Right atrium auricular region (tissue), 2 donors: ENCODE results near the gene POGLUT1.

DNA sequence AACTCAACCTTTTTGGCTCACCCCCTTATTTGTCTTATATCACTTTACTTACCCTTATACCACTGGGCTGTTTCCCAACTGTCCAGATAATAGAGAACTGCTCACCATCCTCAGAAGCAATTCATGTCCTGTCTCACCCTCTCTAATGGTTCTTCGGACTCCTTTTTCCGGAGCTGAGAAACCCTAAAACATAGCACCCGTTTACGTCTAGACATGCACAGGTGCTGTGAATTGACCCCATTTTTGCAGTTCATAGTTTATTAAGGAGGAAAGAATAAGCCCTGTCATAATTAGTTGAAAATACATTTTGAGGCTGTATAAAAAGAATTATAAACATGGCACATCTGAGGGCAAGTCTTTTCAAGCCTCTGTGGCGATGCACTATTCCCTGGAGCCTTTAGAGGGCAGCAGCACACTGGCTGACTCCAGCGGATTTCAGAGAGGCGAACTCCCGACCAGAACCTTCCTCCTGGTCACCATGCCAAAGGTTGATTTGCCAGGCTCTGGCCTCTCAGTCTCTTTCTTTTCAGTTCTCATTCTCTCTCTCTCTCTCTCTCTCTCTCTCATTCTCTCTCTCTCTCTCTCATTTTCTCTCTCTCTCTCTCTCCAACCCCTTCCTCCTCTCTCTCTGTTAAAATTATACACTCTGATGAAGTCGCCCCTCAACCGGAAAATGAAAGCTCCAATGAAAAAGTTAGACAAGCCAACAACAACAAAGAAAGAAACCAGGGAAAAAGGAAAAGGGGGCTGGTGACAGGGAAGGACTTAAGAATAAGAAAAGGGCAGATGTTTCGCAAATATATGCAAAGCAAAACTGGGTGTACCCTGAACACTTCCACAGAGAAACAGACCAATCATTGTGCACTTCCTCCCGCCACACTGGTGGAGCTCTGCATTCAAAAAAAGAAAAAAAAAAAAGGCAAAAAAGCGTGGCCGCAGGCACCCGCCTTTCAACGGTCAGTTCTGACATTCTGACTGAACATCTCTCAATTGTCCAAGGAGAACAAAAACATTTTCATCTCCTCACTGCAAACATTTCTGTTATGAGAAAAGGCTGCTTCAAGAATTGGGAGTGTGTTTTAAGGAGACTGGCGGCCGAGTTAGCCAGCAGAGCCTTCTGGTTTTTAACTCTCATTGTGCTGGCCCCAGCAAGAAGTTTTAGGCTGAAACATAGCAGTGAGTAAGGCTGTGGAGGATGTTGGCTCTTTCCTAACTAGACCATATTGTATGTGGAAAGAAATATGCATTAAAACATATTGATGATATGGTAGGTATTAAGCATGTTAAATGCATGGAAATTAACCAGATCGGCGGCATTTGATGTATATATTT, 90.2 kb downstream of the TIGIT start:
- PRO-cap, result unidirectional peak, minus-strand start at position 773 of the sequence
- RAMPAGE, long total RNA, 2 experiments, result no peak in any of the 2 experiments

GRCh38 chr3:114412266-114412978, 118.6 kb downstream of the TIGIT start:
- PRO-cap, result bidirectional peak, plus-strand start at chr3:114412650, minus-strand start at chr3:114412496
- RAMPAGE, long total RNA, 2 experiments, result no peak in any of the 2 experiments

GRCh38 chr3:114611992-114612441, 318.2 kb downstream of the TIGIT start:
- PRO-cap, result no peak
- RAMPAGE, long total RNA, 2 experiments, result no peak in any of the 2 experiments

GRCh38 chr3:114709002-114709568, 415.3 kb downstream of the TIGIT start:
- PRO-cap, result no peak
- RAMPAGE, long total RNA, 2 experiments, result no peak in any of the 2 experiments

- PRO-cap, result no peak
- RAMPAGE, long total RNA, 2 experiments, result no peak in any of the 2 experiments
Observed at GRCh38 chr3:114781917-114782434, 365.1 kb downstream of the ZBTB20 start.

- PRO-cap, result no peak
- RAMPAGE, long total RNA, 2 experiments, result no peak in any of the 2 experiments
Observed at GRCh38 chr3:114900517-114901299, 246.4 kb downstream of the ZBTB20 start.

DNA sequence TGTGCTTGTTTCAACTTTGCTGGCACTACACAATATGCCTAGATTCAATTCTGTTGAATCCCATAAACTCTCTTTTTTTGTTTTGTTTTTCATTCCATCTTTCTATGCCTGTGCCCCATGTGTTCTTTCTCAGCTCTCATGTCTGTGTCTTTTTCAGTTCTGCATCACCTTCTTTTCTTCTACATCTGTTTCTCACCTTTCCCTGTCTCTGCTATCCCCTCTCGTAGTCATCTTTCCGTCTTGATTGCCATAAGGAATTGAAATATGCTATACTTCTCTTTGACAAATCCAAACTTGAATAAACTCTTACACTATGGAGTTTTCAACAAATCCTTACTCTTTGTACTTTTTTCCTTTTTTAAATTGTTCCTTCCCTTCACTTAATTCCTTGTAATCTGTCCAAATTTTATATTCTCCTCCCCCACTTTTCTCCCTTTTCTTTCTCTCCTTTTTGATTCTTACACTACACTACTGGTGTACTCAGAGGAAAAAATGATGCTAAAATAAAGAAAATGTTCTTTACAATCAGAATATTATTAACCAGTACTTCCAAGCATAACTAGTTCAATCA, 123.7 kb downstream of the ZBTB20 start:
- PRO-cap, result no peak
- RAMPAGE, long total RNA, 2 experiments, result no peak in any of the 2 experiments

GRCh38 chr3:115066070-115066848, 80.8 kb downstream of the ZBTB20 start:
- PRO-cap, result no peak
- RAMPAGE, long total RNA, 2 experiments, result no peak in any of the 2 experiments

DNA sequence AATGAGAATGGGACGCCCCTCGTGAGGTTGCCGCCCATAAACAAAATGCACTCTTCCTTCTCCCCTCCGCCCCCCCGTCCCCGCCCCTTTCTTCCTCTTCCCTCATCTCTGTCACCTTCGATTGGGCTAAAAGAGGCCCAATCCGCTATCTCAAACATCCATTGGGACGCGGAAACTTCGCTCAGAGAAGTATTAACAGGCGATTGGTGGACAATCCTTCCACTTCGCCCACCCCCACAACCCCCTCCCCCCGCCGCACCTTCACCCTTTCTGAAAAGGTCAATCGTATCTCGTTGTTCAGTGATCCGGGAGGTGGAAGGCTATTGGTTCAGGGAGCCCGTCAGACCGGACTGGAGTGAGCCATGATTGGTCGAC, 274 bp upstream of the ZBTB20 start:
- PRO-cap, result no peak
- RAMPAGE, long total RNA, 2 experiments, result no peak in any of the 2 experiments

- PRO-cap, result no peak
- RAMPAGE, long total RNA, 2 experiments, result no peak in any of the 2 experiments
Observed at GRCh38 chr3:115168719-115168952, 21.5 kb upstream of the ZBTB20 start.

DNA sequence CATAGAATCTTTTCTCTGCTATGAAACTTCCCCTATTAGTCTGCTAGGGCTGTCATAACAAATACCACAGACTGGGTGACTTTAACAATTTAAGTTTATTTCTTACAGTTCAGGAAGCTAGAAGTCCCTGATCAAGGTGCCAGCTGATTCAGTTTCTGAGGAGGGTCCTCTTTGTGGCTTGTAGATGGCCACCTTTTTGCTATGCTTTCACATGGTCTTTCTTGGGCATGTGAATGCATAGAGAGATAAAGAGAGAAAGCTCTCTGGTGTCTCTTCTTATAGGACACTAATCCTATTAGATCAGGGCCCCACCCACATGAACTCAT, 430.1 kb upstream of the LSAMP start:
- PRO-cap, result unidirectional peak, plus-strand start at position 212 of the sequence
- RAMPAGE, long total RNA, 2 experiments, result no peak in any of the 2 experiments

DNA sequence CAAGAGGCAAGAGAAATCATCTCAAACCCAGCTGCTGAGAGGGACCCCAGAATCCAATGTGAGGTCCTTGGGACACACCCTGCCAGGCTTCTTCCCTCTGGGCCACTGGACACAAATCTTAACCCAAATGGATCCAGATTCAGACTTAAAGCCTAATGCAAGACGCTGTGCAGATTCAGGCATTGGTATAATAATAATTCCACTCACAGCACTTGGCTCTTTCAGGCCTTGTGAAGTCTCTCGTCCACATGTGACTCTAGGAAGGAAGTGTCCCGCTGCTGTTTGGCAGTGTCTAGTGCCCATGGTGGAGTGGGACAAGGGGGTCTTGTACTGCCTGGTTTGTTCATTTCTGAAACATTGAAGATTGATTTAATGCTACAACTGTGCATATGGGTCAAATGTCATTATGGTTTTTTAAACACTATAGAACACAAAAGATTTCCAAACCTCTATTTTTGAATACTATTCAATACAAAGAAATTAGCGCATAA, 14.3 kb upstream of the ARHGAP31 start:
- PRO-cap, result unidirectional peak, minus-strand start at position 195 of the sequence
- RAMPAGE, long total RNA, 2 experiments, result no peak in any of the 2 experiments

DNA sequence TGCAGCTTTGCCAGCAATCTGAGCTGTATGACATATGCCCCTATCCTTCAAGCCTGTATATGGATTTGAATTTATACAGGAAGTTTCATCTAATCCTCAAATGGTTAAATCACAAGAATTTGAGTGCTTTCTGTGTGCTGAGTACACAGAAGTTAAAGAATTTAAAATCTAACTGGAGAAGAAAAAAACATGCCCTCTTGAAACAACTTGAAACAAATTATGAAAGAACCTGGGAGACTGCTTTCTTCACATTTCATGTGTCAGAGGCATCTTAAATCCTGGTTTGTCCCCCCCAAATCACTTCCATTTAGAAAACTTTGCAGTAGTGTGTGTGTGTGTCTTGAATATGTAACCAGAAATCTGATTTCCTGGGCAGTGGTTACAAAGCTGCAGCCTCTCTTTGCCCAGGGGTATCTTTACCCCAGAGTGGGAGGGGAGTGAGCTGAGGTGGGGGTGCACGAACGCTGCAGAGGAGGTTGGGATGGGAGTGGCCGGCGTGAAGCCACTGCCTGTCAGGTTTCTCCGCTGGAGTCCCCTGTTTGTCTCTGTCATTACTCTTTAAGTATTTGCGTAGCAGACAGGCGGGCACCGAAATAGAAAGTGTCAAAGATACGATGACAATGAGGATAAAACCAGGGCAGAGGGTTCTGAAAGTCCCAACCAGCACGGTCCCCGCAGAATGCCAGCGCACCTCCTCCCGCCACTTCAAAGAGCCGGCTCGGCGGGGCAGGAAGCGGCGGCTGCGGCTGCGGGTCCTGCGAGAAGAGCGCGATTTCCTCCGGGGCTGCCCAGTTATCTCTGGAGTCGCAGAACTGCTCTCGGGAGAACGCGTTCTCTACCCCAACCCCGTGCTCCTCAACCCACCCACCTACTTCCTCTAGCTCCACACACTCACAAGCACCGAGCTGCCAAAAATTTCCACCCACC, 541 bp upstream of the ARHGAP31 start:
- PRO-cap, result bidirectional peak, plus-strand start at position 640 of the sequence, minus-strand start at position 533 of the sequence; bidirectional peak, plus-strand start at position 708 of the sequence, minus-strand start at position 857 of the sequence
- RAMPAGE, long total RNA, 2 experiments, result start-site peak on the plus strand in 1 of 2 experiments, centred at position 689 of the sequence, 44 reads per replicate

DNA sequence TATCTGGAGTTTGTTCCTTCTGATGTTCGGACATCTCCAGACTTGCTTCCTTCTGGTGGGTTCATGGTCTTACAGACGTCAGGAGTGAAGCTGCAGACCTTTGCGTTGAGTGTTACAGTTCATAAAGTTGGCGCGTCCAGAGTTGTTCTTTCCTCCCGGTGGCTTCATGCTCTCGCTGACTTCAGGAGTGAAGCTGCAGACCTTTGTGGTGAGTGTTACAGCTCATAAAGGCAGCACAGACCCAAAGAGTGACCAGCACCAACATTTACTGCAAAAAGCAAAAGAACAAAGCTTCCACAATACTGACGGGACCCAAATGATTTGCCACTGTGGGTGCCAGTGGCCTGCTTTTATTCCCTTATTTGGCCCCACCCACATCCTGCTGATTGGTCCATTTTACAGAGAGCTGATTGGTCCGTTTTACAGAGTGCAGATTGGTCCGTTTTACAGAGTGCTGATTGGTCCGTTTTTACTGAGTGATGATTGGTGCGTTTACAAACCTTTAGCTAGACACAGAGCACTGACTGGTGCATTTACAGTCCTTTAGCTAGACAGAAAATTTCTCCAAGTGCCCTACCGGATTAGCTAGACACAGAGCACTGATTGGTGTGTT, 43.1 kb downstream of the ARHGAP31 start:
- PRO-cap, result no peak
- RAMPAGE, long total RNA, 2 experiments, result no peak in any of the 2 experiments

GRCh38 chr3:119439791-119440470, 23.5 kb downstream of the TMEM39A start:
- PRO-cap, result no peak
- RAMPAGE, long total RNA, 2 experiments, result no peak in any of the 2 experiments

DNA sequence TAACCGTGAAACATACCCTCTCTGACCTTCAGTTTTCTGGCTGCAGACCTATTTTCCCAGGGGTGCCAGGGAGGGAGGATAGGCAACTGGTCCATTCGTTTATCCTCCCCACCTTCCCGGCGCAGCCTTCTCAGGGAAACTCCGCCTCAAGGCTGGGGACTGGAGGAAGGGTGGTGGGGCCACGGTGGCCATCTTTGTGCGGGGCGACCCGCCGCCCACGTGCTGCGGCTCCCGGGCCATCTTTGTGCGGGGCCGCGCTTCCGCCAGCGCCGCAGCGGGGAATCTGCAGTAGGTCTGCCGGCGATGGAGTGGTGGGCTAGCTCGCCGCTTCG, at the start of gene POGLUT1:
POGLUT1 (plus strand) TSS at position 245 of the 332 bp plus-strand sequence.
- PRO-cap, result bidirectional peak, plus-strand start at position 266 of the sequence, minus-strand start at position 118 of the sequence
- RAMPAGE, long total RNA, 2 experiments, result start-site peak on the plus strand in 2 of 2 experiments, centred at positions 268 to 279 of the sequence, 58 to 289 reads per replicate

DNA sequence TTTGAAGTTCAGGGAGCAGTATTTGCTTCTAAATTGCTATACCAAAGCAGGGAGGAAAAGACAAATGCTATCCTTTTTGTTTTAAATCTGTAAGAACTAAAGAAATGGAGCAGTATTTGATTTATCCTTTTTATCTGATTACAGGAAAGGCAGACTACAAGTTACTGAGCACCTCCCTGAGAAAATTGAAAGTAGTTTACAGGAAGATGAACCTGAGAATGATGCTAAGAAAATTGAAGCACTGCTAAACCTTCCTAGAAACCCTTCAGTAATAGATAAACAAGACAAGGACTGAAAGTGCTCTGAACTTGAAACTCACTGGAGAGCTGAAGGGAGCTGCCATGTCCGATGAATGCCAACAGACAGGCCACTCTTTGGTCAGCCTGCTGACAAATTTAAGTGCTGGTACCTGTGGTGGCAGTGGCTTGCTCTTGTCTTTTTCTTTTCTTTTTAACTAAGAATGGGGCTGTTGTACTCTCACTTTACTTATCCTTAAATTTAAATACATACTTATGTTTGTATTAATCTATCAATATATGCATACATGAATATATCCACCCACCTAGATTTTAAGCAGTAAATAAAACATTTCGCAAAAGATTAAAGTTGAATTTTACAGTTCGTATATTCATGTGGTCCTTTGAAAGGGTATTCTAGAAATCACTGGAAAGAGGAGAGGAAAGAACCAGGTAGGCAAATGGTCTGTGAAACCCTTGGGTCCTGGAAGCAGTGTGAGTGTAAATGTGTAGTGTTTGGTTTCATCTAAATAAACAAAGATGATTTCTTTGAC, 25.3 kb downstream of the TIMMDC1 start:
- PRO-cap, result no peak
- RAMPAGE, long total RNA, 2 experiments, result no peak in any of the 2 experiments

DNA sequence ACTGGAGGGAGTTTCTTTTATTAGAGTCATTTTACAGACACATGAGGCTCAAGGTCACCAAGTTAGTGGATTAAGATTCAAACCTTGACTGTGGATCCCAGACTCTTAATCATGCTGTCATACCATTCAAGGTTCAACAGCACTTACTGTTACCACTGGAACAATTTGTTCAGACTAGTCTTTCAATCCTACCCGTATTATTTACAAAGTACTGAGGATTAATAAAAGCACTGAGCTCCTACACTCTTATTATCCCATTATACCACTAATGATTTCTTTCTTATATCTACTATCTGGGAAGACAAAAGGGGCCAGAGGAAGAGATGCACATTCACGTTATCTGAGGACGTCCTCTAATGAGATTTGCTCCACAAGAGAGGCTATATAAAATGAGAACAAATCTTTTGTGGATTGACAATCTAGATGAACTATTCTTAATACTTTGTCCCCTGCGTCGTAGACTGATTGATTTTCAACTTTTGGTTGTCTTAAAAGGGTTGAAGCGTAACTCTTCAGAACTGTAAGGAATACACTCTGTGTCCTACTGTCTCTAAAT, 1.0 kb downstream of the COX17 start:
- PRO-cap, result bidirectional peak, plus-strand start at position 108 of the sequence, minus-strand start at position 145 of the sequence
- RAMPAGE, long total RNA, 2 experiments, result no peak in any of the 2 experiments

GRCh38 chr3:119703782-119704334, 1.0 kb downstream of the CFAP91 start:
- PRO-cap, result no peak
- RAMPAGE, long total RNA, 2 experiments, result no peak in any of the 2 experiments

- PRO-cap, result no peak
- RAMPAGE, long total RNA, 2 experiments, result no peak in any of the 2 experiments
Observed at GRCh38 chr3:119795763-119796330, 13.9 kb downstream of the NR1I2 start.